ENCODE results near the genes FAM163A and TOR1AIP1.

GRCh38 chr1:179089732-179090345 lies 8.0 kb downstream of the TOR3A start:
- RRBS = 59% methylated on average over 4 of the region's 21 CpGs

- RRBS = no CpG with 5 or more reads among the region's 6 CpGs
Observed at GRCh38 chr1:179094835-179095350, 13.0 kb downstream of the TOR3A start.

- RRBS = no CpG with 5 or more reads among the region's 8 CpGs
Observed at GRCh38 chr1:179095351-179096129, 13.7 kb downstream of the TOR3A start.

- RRBS = no CpG with 5 or more reads among the region's 10 CpGs
Observed at GRCh38 chr1:179187871-179188525, 41.5 kb downstream of the ABL2 start.

DNA sequence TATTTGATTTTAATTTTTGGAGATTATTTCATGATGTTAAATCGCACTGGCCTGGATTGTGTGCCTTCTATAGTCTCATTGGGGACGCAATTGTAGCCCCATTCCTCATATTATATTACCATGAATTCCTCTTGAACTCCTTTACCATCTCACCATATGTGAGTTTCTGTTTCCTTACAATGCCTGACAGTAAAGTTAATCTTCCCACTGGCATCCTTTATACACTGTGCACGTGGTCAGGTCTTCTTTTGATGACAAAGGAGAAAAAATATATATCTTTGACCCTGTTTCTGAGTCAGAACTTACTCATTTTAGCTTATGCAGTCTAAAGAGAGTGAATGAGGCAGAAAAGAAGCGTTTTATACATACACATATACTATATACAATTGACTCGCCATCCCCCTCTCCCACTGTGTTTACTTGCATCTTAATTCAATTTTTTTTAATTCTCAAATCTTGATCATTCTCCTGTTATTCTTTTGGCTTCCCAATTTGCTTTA lies 820 bp upstream of the ABL2 start:
- RRBS = no CpG with 5 or more reads among the region's 5 CpGs

DNA sequence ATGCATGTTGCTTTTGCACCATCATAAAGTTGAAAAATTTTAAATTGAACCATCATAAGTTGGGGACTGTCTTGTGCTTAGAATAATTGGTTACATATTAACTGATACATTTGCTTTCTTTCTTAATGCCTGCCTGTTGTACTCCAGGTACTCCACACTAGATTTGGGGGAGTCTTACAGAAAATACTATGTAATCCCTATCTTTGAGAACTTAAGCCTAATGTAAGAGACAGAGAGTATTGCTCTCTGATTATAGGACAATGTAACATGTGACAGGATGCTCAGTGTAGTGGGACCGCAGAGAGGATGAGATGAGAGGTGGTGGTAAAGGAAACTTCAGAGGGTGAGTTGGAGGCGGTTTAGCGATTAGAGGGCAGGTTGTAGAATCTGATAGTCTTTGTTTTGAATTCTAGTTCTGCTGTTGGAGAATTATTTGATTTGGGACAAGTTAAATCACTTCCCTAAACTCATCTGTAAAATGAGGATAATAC lies 5.3 kb downstream of the SOAT1 start:
- RRBS = no CpG with 5 or more reads among the region's 3 CpGs

GRCh38 chr1:179550786-179551807 lies 24.7 kb downstream of the NPHS2 start:
- RRBS = no CpG with 5 or more reads among the region's 10 CpGs

GRCh38 chr1:179743026-179743653 lies at the start of gene FAM163A:
TSS of gene FAM163A (plus strand) at chr1:179743291.
- RRBS = 3% methylated on average over 26 of the region's 73 CpGs

DNA sequence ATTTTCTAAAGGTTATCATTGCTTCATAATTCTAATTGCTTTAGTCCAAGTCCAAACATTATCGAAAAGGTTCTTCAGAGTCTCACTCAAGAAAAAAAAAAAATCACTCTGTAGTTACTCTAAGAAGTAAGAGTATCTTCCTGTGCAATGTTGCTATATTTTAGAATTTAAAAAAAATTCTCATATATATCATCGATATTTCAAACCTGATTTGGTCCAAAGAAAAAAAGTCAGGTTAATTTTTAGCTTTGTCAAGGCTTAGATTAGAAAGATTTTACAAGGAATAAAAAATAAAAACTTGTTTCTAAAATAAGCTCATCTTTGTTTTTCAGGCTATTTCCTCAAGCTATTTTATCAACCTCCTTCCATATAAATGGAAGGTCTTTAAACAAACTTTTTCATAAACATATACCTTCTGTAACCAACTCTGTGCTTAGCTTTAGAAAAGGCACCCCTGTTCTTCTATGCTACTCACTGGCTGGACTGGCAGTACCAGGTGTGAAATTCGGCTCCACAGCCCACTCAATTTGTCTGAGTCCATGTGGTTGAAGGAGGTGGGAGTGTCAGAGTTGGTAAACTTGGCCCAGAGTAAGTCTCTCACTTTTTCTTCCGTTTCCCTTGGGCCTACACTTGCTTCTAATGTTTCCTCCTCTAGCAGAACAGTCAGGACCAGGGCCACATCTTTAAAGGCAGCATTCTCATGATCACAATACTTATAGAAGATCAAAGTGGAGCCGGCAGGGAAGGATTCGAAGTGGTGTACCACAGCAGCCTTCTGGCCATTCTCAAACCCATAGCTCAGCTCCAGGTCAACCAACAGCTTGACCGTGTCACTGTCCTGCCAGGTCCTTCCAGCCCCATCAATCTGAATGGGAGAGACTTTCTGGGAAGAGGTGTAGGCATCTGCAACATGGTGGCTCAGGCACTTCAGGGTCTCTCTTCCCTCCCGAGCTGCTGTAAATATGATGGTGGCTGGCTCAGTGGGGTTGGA lies 31.7 kb downstream of the TOR1AIP2 start:
- RRBS = no CpG with 5 or more reads among the region's 8 CpGs

DNA sequence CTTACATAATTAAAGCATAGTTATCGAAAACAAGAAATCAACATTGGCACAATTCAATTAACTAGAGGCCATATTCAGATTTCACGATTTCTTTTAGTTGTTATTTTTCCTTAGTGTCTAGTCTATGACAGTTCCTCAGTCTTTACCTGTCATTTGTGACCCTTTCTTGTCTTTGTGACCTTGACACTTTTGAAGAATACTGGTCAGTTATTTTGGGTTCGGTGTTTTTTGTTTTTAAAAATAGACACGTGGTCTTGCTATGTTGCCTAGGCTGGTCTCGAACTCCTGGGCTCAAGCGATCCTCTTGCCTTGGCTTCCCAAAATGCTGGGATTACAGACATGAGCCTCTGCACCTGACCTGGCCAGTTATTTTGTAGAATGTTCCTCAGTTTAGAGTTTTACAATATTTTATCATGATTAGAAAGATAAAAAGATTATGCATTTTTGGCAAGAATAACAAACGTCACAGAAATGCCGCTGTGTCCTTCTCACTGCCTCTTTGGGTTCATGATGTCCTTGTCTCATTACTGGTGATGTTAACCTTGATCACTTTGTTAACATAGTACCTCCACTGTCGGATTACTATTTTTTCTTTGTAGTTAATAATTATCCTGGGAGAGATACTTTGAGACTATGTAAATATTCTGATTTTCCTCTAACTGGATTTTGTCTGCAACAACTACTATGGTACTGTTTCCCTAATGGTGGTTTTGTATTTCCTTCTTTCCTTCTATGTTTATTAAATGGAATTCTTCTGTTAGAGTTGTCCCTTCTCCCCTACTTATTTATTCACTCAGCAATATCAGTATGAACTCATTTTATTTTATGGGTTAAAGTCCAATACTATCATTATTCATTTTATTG lies 4.4 kb downstream of the TOR1AIP2 start:
- RRBS = no CpG with 5 or more reads among the region's 9 CpGs

GRCh38 chr1:179882039-179882880 lies at the start of gene TOR1AIP1:
TSS of gene TOR1AIP1 (plus strand) at chr1:179882285.
- RRBS = 2% methylated on average over 16 of the region's 69 CpGs

GRCh38 chr1:179883073-179883269 lies 886 bp downstream of the TOR1AIP1 start:
- RRBS = no CpG with 5 or more reads among the region's 12 CpGs

DNA sequence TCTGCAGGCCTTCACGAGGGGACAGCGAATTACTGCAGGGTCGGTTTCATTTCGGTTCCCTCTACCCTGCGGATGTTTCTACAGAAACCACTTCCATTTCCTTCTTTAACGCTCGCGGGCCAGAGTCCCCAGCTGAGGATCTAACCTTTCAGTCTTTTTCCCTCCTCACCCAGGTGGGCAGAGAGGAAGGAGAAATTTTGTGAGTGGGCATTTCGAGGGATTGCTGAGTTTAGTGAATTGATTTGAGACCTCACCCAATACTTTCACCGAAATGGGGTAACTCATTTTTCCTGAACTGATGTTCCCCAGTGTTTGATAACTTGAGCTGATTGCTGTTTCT lies 1.2 kb downstream of the TOR1AIP1 start:
- RRBS = no CpG with 5 or more reads among the region's 10 CpGs

DNA sequence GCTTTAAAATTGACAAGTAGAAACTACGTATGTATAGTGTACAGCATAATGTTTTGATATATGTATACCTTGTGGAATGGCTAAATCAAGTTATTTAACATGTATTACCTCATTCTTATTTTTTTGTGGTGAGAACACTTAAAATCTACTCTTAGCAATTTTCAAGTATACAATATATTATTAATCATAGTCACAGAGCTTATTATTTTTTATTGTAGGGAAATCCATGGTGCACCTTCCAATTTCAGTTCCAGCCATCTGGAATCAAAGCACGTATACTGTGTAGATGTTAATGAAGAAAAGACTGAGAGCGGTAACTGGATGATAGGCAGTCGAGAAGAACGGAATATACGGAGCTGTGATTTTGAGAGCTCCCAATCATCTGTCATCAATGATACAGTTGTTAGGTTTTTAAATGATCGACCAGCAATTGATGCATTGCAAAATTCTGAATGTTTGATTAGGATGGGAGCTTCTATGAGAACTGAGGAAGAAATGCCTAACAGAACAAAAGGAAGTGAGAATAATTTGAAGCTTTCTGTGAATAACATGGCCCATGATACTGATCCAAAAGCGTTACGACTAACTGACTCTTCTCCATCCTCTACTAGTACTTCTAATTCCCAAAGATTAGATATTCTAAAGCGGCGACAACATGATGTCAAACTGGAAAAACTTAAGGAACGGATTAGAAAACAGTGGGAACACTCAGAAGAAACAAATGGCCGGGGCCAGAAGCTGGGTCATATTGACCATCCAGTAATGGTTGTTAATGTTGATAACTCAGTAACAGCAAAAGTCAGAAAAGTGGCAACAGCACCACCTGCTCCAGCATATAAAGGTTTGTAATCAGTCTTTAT lies 42.0 kb downstream of the CEP350 start:
- RRBS = no CpG with 5 or more reads among the region's 13 CpGs

DNA sequence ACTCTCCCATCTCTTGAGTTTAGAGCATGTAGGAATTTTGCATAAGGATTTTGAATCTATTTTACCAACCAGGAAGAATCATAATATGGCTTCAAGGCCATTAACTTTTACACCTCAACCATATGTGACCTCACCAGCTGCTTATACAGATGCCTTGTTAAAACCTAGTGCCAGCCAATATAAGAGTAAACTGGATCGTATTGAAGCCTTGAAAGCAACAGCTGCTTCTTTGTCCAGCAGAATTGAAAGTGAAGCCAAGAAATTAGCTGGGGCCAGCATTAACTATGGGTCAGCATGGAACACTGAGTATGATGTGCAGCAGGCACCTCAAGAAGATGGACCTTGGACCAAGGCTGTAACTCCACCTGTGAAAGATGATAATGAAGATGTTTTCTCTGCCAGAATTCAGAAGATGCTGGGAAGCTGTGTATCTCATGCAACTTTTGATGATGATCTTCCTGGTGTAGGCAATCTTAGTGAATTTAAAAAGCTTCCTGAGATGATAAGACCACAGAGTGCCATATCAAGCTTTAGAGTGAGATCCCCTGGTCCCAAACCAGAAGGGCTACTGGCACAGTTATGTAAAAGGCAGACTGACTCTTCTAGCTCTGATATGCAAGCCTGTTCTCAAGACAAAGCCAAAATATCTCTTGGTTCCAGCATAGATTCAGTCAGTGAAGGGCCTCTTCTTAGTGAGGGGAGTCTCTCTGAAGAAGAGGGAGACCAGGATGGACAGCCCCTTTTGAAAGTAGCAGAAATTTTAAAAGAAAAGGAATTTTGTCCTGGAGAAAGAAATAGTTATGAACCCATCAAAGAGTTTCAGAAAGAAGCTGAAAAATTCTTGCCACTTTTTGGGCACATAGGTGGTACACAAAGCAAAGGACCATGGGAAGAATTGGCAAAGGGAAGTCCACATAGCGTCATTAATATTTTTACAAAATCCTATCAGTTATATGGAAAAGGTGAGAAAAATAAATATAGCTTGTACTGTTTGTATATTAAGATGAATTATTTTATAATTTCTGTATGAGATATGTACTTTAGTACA lies 65.8 kb downstream of the CEP350 start:
- RRBS = no CpG with 5 or more reads among the region's 2 CpGs

DNA sequence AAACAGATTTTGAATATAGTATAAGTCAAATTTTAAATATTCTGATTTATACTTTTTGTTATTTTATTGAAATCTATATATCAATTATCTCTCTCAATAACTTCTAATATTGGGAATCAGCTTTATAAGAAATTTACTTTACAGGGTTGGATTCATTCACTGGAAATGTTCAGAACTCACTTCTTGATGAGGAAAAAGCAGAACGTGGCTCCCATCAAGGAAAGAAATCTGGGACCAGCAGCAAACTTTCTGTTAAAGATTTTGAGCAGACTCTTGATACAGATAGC lies 76.5 kb downstream of the CEP350 start:
- RRBS = no CpG with 5 or more reads among the region's 1 CpG

DNA sequence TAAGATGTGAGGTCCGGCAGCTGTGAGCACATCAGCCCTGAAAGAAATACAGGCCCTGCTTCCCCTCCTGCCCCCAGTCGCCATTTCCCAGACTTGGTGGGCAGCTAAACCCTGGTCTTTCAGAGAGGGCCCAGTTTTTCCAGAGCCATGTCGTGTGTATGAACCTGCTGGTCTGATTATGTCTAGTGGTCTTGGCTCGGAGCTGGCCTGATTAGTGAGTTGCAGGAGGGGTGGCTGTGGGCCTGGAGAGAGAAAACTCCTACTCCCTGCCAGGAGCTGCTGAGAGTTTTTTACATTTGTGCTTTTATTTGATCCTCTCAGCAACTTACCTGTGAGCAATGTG lies 30.8 kb downstream of the QSOX1 start:
- RRBS = 85% methylated on average over 1 of the region's 4 CpGs

- RRBS = 17% methylated on average over 18 of the region's 91 CpGs
Observed at GRCh38 chr1:180953903-180954992, 41.6 kb downstream of the KIAA1614 start.

GRCh38 chr1:181119341-181119918 lies 30.9 kb downstream of the IER5 start:
- RRBS = no CpG with 5 or more reads among the region's 5 CpGs

DNA sequence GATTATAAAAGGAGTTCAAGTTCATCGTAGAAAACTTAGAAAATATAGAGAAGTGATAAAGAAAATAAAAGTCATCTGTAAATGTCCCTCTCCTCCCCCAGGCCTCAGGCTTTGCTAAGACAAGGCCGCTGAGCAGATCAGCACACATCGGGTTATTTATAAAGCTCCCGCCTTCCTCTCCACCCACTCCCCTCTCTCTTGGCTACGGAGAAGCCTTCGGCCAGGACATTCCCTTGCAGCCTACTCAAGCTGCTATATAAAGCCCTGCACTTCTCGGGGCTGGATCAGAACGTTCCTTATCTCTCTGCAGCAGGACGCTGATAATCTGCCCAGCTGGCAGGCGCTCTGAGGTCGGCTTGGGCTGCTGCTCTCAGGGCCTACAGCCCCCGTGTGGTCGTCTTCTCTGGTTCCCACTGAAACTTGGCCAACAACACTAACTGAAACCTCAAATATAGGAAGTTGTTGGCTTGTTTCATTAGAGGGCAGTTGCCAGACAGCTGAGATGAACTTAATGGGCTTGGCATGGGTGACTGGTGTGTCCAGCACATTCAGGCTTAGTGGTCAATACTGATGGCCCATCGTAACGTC lies 64.4 kb downstream of the IER5 start:
- RRBS = no CpG with 5 or more reads among the region's 15 CpGs